Left colon (tissue), 1 donor: ENCODE measurements around a stretch of chr15.

- PRO-cap: bidirectional peak, plus-strand start at chr15:58771194, minus-strand start at chr15:58770968
Measured at GRCh38 chr15:58770821-58771060, 361 bp upstream of the MINDY2 start.

DNA sequence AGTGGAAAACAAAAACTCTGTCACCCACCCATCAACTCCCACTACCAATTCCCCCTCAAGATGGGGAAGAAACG is 747 bp downstream of the SLTM start:
- PRO-cap: no peak

- PRO-cap: no peak
Measured at GRCh38 chr15:59206997-59207405, 358 bp downstream of the LDHAL6B start.

DNA sequence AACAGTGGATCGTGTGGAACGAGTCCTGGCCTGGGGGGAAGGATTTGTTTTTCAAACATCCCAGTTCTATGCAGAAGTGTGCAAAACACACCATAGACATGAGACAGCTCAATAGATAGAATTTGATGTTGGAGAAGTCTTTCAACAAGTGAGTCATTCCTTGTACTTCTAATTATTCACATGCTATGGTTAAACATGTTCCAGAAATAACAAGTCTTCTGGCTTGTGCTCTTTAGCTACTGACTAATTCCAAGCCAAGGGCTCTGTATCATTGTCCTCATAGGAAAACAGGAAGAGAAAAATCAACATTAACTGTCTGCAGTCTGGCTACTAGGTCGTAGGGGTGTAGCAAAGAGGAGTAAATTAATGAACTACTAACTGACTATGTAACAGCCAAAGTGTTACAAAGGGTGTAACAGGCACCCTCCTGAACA is 25.8 kb downstream of the LDHAL6B start:
- PRO-cap: no peak

GRCh38 chr15:59294274-59295349 is 78.1 kb downstream of the MYO1E start:
- PRO-cap: no peak

- PRO-cap: no peak
Measured at GRCh38 chr15:59355019-59355634, 17.5 kb downstream of the MYO1E start.

DNA sequence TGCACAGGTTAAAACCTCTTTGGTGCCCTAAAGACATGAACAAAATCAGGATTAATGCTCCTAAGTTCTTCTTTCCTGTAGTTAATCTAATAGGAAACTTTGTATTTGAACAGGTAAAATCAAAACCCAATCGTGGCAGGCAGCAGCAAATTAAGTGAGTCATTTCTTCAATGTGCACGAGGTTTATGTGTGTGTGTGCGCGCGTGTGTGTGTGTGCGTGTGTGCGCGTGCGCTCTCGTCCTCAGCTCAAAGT is 851 bp downstream of the FAM81A start:
- PRO-cap: unidirectional peak, minus-strand start at position 156 of the sequence

GRCh38 chr15:59549635-59550168 is 61.9 kb upstream of the GCNT3 start:
- PRO-cap: bidirectional peak, plus-strand start at chr15:59549775, minus-strand start at chr15:59549492; unidirectional peak, minus-strand start at chr15:59549795

- PRO-cap: no peak
Measured at GRCh38 chr15:59768820-59769065, 79.6 kb upstream of the BNIP2 start.

DNA sequence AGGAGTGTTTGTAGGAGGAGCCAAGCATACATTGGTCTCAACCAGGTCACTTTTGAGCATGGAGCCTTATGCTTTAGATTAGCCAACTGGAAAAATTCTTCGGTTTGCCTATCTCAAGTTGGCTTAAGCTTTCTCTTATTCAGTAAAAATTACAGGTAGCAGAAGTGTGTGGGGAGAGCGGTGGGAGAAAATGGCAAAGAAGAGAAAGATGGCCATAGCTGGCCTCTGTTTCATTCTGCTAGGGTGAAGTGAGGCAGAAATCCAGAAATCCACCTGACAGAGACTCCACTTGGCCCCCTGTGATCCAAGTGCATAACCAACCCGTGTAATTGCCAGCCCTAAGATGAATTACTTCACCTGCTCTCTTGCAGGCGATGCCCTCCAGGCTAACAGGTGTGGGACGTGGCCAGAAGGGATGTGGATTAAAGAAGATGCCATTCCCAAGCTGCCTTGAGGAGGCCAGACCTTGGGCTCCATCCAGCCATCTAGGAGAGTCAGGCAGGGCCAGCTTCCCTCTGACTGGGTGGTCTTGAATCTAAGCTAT is 154.4 kb upstream of the BNIP2 start:
- PRO-cap: no peak

- PRO-cap: no peak
Measured at GRCh38 chr15:59996471-59996841, 7.7 kb upstream of the FOXB1 start.

- PRO-cap: no peak
Measured at GRCh38 chr15:60356633-60357500, 40.9 kb downstream of the ANXA2 start.

DNA sequence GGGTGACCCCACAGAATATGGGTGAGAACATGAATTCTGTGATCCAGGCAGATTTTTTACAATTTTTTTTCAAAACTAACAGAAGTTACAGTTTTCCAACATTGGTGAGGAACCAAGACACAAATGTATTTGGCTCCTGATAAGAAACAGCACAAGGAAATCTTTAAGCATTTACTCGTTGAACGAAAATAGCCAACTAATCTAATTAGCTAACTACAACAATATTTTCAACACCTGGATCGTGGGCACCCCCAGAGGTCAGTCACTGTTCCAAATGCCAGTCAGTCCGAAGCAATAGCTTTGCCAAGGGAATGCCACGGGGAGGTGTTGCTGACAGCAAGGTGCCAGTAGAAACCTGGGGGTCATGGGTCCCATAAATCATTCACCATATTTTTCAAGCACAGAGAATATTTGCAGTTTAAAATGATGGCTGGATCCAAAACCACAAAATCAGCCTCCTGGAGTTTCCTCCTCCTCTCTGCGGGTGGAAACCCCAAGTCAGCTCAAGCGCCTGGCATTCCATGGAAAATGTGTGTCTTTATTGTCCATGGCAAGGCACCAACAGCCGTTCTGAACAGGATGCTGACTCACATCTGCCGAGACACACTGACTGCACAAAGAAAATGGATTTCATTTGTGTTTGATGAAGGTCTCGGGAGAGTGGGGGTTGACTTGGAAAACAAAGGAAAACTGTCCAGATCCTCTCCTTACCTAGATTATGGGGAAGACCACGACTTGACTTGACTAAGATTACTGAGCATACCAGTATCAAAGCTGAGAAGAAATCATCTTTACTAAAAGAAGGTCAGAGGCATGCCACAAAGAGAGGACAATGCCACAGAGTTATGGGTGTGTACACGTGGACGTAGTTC is 26.6 kb downstream of the ANXA2 start:
- PRO-cap: no peak

- PRO-cap: no peak
Measured at GRCh38 chr15:60395981-60396999, 1.5 kb downstream of the ANXA2 start.

DNA sequence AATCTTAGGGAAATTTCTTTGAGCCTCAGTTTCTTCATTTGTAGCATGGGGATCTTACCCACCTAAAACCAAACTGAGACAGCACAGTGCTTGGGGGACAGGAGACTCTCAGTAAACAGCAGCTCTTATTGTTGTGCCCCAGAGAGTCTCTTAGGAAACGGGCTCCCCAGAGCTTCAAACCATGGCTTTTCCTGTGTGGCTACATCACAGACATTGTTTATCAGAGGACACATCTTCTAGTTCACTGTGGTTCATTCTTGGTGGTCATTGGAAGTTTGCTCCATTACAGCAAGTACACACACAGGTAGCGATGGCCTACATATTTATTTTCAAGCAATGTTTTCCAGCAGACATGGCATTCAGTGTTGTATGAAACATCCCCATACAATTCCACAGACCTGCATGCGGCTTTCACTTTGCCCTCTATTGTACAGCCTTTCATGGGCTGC is 84.6 kb upstream of the ICE2 start:
- PRO-cap: no peak

- PRO-cap: no peak
Measured at GRCh38 chr15:60569693-60570233, 90.8 kb upstream of the ICE2 start.

DNA sequence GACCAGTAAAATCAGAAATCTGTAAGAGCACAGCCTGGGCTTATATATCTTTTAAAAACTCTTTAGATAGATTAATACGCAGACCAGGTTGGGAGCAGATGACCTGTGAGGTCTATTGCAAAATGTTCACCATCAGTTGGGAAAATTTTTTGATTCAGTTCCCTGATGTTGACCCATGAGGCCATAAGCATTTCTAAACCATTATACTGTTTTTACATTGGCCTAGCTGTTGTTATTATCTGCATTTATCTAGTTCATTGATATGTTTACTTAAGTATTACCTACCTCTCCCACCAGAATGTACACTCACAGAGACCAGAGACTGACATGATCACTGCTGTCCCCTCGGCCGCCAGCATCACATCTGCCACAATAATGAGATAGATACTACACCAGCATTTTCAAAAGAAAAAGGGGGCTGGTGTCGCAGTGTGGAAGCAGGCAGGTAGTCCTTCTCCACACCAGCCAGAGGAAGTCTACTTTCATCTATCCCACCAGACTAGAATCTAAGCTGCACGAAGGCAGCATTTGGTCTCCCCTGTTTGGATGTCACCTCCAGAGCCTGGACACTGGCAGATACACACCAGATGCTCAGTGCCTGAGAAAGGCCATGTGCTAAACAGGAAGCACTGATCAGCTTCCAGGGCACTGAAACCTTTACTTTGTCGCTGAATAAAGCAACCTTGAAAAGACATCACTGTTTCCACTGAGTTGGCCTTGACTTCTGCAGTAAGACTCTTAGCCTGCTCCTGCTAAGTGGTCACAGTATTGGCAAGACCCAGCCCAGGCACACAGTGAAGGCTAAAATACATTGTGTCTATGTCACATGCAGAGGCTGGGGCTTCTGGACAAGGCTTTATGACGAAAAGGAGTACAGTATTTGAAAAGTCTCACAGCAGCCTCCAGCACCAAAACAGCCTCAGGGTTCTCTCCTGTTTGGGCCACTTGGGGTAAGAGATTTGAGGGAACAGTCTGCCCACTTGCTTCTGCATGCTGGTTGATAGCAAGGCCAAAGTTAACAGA is 104.1 kb upstream of the ICE2 start:
- PRO-cap: no peak

- PRO-cap: no peak
Measured at GRCh38 chr15:60584733-60585194, 105.8 kb upstream of the ICE2 start.

DNA sequence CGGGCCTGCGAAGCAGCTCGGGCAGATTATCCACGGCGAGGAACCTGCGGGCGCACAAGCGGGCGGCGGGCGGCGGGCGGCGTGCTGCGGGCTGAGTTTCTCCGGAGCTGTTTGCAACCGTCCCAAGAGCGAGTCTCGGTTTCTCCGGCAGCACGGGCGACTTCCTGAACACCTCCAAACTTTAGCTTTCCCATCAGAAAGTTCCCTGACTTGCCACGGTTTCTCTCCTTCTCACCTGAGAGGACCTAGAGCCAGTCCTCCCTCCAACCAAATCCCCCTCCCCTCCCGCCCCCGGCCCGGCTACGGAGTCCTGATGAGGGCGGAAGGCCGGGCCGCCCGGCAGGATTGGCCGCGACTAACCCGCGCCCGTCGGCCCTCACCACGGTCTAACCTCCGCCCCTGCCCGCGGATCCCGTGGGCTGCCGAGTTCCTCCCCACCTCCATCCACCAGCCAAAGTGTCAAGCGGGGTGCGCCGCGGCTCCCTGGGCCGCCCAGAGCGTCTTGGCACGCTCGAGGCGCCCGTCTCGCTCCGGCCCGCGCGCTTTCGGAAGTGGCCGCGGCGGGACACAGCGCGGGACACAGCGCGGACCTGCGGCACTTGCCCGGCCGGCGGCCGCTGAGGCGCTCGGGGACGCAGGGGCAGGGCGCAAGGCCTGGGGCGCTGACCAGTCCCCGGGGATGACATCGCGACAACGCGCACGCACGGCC is 112.4 kb upstream of the ICE2 start:
- PRO-cap: bidirectional peak, plus-strand start at position 454 of the sequence, minus-strand start at position 388 of the sequence

DNA sequence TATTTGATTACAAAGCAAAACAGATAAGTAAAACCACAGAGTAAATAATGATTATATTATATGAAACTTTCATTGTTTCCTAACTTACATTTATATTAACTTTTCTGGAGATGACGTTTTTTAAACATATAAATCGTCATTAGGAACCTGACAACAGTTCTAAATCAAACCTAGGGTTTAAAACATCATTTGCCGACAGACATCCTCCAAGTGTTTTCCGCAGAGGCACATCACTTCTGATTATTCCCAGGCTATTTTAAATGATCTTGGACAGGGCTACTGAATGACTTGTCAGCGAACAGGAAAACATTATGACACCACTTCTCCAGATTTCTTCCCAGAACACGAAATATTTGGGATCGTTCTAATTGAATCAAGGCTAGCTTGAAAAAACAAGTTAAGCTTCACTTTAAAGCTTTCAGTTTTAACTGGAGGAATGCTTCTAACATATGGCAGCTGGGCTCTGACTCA is 126.8 kb upstream of the ICE2 start:
- PRO-cap: no peak